Hair follicle dermal papilla cell (primary cell): ENCODE measurements around a stretch of chr10.

DNA sequence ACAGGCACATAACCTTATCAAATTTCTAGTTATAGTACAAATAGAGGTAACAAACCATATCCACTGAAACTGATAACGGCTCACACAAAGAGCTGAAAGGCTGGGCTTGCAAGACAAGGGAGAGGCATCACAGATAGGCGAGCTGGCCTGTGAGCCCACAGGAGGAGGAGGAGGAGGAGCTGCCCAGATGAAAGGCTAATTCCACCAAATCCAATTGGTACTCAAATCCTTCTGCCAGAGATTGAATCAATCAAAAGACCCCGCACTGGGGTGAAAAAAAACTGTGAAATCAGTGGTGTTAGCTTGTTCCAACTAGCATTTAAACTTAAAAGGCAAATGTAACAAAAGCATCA, 80.3 kb upstream of the NEBL start:
- CAGE, long polyA plus RNA: no peak

GRCh38 chr10:21173390-21173757, 276.3 kb upstream of the NEBL start:
- CAGE, long polyA plus RNA: no peak

DNA sequence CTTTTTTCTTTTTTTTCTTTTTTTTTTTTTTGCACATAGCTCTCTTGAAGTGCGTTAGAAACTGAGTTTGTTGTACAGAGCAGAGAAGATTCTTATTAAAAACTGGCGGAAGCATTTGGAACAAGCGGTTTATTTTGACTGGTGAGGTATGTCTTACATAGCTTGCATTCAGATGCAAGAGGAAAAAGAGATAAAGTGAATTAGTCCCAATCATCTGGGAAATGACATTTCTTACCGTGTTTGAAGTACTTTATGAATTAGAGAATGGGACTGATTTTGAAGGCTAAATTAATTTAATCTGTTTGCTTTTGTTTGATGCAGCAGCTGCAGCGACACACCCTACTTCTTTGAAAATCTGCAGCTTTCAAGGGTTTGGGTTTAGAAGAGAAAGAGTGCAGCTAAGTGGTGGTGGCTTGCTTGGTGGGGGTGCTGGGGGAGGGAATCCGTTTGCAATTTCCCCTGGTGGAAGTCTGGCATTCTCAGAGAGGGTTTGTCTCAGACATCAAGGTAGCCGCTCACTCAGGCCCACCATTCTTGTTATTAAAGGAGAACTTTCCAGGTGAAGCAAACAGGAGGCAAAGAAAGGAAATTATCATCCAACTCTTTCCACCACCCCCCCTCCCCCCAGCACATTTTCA, 231.8 kb downstream of the SKIDA1 start:
- CAGE, long polyA plus RNA: no peak

GRCh38 chr10:21494136-21495256, 31.0 kb downstream of the SKIDA1 start:
- CAGE, long polyA plus RNA: no peak

GRCh38 chr10:21510273-21511076, 15.0 kb downstream of the SKIDA1 start:
- CAGE, long polyA plus RNA: no peak

- CAGE, long polyA plus RNA: no peak
These were observed 899 bp upstream of the SKIDA1 start for GRCh38 chr10:21526213-21526949.

- CAGE, long polyA plus RNA: no peak
These were observed 95.7 kb downstream of the MLLT10 start for GRCh38 chr10:21629611-21630250.

GRCh38 chr10:21654650-21655263, 120.7 kb downstream of the MLLT10 start:
- CAGE, long polyA plus RNA: no peak

GRCh38 chr10:21734978-21735641, 201.1 kb downstream of the MLLT10 start:
- CAGE, long polyA plus RNA: no peak

GRCh38 chr10:21746849-21747889, 213.1 kb downstream of the MLLT10 start:
- CAGE, long polyA plus RNA: no peak

- CAGE, long polyA plus RNA: no peak
These were observed 222.7 kb downstream of the MLLT10 start for GRCh38 chr10:21756750-21757052.

DNA sequence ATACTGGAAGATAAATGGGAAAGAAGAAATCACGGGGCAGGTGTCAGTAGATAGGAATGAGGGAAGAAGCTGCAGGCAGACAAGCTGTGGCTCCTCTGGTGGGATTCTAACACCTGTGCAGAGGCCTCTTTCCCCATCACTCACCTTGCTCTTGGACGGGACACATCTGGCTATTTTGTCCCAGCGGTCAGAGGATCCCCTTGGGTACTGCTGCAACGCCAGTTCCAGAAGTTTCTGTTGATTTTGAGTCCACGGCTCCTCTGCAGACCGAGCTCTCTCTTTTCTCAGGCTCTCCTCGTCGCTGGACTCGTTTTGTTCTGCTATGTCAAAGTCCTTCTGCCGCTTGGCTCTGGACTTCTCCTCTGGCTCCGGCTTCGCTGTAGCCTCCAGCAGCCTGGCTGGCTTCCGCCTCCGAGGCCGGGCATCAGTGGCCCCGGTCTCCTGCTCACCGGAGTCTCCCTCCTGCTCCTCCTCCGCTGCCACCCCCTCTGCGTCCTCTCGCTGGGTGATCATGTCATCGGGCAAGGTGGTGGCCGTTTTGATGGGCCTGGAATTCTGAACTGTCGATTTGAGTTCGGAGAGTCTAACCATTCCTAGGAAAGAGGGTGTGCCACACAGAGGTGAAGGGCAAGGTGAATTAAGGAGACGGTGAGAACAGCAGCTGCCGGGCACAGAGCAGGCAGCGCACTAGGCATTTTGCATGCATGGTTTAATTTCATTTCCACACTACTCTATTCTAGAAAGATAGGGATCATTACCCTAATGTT, 225.2 kb downstream of the MLLT10 start:
- CAGE, long polyA plus RNA: no peak

GRCh38 chr10:22325050-22326418, 4.6 kb downstream of the BMI1 start:
- CAGE, long polyA plus RNA: no peak

DNA sequence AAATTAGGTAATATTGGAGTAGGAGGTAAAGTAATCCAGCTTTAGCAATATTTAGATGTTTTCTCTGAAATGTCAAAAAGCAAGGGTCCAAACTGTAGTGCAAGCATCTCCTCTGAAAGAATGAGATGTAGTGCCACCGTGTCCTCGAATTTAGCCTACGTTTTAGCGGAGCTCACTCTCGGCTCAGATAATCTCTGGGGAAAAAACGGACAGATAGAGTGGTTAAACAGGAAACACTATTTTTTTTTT, 5.4 kb upstream of the SPAG6 start:
- CAGE, long polyA plus RNA: no peak

GRCh38 chr10:22475671-22476629, 130.7 kb downstream of the SPAG6 start:
- CAGE, long polyA plus RNA: no peak

- CAGE, long polyA plus RNA: no peak
These were observed 122.8 kb downstream of the PIP4K2A start for GRCh38 chr10:22591470-22592038.

DNA sequence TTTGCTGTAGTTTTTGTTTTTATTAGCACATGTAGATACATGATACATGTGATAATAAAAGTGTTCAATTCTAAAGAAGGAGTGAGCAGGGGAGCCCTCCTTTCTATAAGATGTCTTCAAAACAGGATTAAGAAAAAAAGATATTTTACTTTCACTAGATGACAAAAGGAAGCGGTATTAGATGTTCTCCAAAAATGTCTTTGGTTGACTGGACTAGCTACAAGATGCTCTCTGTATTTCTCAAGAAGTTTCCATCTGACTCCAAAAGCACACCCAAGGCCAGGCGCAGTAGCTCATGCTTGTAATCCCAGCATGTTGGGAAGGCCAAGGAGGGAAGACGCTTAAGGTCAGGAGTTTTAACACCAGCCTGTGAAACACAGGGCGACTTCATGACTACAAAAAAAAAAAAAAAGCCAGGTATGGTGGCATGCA, 84.6 kb downstream of the PIP4K2A start:
- CAGE, long polyA plus RNA: no peak

DNA sequence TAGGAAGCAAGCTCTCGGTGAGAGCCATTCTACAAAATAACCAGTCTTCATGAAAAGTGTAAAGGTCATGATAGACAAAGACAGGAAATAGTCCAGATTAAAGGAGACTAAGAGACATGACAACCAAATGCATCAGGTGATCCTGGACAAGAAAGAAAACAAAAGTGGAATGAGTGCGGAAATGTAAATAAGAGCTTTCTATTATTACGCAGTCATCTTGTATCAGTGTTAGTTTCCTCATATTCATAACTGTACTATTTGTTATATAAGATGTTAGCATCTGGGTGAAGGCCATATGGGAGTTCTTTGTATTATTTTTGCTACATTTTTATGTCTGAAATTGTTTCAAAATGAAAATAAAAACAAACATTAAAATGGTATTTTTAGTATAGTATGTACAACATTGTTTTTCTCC, 82.3 kb downstream of the PIP4K2A start:
- CAGE, long polyA plus RNA: no peak

- CAGE, long polyA plus RNA: no peak
These were observed 38.3 kb downstream of the PIP4K2A start for GRCh38 chr10:22676064-22676557.

DNA sequence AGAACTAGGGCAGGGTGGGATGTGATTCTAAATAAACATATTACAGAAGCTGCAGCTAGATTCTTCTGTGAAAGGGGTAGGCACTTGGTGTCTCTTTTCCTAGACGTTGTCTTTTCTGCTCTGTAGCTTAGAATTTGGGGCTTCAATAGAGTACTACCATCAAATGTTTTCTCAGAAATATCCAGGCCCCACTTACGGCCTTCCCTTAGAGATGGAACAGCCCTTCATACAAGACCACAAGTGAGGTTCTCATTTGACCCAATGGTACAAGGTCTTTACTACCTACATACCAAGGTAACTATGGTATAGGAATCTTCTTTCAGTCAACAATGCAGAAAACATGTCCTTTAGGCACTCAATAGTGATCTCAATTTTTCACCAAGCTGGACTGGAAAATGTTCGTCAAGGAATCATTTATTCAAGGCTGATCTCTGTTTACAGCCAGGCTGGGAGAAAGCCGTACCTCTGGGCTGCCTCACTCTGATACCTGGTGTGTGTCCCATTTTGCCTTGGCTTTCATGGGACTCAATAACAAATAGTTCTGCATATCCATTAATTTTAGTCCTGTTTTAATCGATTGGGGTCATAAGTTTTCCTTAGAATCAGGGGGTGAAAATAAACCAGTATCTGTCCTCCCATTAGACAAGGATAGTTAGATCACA, 21.7 kb downstream of the PIP4K2A start:
- CAGE, long polyA plus RNA: no peak